ENCODE measurements around the genes RHOXF2, CT47B1, CT47A1 and THOC2.

GRCh38 chrX:119482163-119483137, 14.2 kb downstream of the SLC25A5 start:
- PRO-cap: bidirectional peak, plus-strand start at chrX:119482872, minus-strand start at chrX:119482796

DNA sequence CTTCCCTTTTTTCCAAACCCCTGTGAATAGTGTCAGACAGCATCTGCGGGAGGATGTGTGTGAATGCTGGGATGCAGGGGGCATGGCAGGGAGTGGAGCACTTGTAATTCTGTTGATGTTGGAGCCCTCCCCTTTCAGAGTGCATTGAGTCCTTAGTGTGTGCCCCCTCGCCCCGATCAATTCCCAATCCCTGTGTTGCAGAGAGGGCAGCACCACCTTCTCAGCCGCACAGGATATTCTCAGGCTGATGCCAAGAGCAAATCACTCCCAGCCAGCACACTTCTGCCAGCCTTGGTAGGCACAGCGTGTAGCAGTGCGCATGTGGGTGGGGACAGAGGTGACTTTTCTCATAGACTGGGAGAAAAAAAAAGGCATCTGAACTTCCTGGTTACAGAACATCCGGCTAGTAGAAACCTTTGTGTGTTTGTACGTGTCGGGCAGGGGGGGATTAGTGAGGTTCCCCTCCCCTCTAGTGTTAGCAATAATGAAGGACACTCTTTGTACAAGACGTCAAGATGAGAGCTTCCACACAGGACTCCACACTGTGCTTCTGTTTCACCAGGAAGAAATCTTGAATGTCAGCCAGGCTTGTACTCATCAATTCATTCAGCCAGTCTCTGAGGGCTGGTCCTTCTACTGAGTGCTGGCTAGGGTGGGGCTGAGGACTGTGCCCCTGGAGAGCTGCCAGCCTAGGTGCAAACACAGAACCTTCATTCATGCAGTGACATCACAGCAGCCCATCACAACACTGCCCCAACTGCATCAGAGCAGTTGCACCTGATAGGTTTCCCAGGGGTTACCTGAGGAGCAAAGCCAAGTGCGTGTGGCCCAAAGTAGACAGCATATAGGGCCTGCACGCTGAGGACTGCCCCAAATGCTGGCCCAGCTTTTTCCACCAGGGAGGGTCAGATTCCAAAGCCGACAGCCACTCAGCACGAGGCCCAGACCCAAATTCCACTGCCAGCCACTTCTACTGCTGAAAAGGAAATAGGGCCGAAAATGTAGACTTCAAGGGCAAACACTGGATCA, 34.6 kb downstream of the SLC25A5 start:
- PRO-cap: no peak

- PRO-cap: no peak
Observed at GRCh38 chrX:119646286-119647111, 46.5 kb downstream of the SEPTIN6 start.

- PRO-cap: no peak
Observed at GRCh38 chrX:119647898-119648615, 44.9 kb downstream of the SEPTIN6 start.

DNA sequence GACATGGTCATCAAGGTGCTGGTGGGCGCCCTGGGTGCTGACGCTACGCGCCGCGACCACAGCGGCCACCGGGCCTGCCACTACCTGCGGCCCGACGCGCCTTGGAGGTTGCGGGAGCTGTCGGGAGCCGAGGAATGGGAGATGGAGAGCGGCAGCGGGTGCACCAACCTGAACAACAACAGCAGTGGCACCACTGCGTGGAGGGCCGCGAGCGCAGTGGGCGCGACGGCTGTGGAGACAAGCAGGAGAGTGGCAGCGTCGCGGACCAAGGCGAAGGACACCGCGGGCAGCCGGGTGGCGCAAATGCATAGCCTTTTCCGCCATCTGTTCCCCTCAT, 845 bp downstream of the SOWAHD start:
- PRO-cap: no peak

DNA sequence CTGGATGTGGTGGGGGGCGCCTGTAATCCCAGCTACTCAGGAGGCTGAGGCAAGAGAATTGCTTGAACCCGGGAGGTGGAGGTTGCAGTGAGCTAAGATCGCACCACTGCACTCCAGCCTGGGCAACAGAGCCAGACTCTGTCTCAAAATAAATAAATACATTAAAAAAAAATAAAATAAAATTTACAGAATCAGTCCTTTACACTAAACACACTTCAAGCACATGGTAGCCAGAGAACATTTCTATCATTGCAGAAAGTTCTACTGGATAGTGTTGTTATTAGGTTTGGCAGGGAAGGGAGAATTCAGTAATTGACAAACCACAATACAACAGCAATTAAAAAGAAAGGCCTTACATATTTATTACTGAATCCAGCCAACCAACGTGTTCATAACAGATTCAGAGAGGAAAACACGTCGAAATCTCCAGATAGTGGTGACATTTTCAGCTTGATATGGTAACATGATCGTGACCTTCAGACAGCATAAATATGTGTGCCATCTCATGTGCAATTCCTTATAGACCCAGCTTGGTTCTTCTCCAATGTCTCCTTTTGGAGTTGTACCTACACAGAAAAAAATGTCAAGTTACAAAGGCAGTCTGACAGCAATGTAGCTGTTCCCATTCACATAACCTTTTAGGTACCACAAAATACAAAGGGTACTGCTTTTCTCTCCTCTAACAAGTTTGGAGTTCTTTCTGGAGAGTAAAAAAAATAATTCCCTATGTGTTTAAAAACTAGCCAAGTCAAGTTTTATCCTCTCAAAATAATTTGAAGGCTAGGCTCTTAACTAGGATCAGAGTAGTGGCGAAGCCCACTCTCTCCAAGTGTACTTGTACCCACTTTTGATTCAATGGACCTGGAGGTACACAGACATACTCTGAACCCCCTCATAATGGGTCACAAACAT, 5.0 kb downstream of the RPL39 start:
- PRO-cap: no peak

GRCh38 chrX:119886054-119886310, 9.7 kb upstream of the AKAP14 start:
- PRO-cap: no peak

- PRO-cap: no peak
Observed at GRCh38 chrX:120158362-120158918, at the start of gene RHOXF2. TSS of gene RHOXF2 (plus strand) at chrX:120158613.

DNA sequence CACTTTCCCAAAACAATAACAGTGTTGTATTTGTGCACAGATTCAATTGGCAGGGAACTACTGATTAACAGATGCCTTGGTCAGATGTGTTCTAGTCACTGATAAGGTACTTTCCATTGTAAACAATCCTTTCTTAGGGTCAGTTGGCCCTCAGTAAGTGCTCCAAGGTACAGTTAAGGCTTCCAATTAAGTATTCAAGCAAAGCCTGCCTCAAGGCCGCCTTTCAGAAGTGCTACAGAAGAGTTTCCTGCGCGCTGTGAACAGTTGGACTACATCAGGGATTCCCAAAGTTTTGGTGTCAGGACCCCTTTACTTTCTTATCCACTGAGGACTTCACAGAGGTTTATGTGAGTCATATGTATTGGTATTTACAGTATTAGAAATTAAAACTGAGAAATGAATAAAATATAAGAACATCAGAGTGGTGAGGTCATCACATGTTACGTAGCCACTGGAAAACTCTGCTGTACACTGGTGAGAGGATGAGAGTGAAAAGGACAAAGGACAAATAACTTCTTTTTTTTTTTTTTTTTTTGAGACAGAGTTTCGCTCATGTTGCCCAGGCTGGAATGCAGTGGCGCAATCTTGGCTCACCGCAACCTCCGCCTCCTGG, 2.7 kb downstream of the LAMP2 start:
- PRO-cap: no peak

GRCh38 chrX:120604204-120604996, 499 bp downstream of the MCTS1 start:
- PRO-cap: no peak

- PRO-cap: no peak
Observed at GRCh38 chrX:120672369-120672709, 42.5 kb upstream of the C1GALT1C1 start.

DNA sequence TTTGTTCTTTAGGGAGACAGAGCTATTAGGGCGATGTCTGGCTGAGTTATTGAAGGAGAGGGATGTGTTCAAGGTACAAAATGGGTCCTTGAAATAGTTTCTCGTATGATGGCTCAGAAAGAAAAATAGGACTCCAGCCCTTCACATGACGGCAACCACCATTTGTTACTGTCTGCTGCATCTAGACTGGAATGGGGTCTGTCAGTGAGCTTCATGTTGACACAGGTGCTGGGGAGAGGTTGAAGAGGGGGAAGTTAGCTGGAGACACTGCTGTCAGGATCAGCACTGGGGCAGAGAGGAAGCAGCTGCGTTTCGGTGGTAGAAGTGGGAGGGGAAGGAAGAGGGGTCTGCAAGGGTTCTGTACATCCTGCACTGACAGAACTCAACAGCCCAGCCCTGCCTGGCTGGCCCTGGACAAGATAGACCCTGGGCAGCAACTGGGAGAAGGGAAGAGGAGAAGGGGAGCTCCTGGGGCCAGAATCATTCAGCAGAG, 119.3 kb upstream of the C1GALT1C1 start:
- PRO-cap: no peak

- PRO-cap: no peak
Observed at GRCh38 chrX:120875756-120876138, at the start of gene CT47B1. TSS of gene CT47B1 (minus strand) at chrX:120875866.

GRCh38 chrX:120985685-120986011, at the start of gene CT47A1:
TSS of gene CT47A1 (minus strand) at chrX:120985760.
- PRO-cap: no peak

- PRO-cap: no peak
Observed at GRCh38 chrX:123185718-123185993, 1.6 kb downstream of the GRIA3 start.

GRCh38 chrX:123482327-123482978, 250.4 kb downstream of the THOC2 start:
- PRO-cap: no peak

DNA sequence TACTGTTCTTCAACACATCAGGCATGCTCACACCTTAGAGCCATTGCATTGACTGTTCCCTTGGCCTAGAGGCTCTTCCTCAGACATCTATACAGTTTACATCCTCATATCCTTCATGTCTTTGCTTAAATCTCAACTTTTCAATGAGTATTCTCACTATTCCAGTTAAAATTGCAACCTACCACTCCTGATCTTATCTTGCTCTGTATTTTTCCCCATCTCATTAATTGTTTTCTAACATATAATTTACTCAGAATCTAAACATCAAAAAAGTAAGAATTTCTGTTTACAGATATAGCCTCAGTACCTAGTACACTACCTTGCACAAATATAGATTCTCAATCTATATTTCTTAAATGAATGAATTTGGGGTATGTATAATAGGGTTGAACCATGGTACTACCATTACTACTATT, 50.4 kb downstream of the THOC2 start:
- PRO-cap: no peak

GRCh38 chrX:123732044-123733414, at the start of gene THOC2:
TSS of gene THOC2 (minus strand) at chrX:123733052.
- PRO-cap: bidirectional peak, plus-strand start at chrX:123733177, minus-strand start at chrX:123733034

- PRO-cap: no peak
Observed at GRCh38 chrX:124194725-124195371, 137.6 kb upstream of the TEX13D start.

DNA sequence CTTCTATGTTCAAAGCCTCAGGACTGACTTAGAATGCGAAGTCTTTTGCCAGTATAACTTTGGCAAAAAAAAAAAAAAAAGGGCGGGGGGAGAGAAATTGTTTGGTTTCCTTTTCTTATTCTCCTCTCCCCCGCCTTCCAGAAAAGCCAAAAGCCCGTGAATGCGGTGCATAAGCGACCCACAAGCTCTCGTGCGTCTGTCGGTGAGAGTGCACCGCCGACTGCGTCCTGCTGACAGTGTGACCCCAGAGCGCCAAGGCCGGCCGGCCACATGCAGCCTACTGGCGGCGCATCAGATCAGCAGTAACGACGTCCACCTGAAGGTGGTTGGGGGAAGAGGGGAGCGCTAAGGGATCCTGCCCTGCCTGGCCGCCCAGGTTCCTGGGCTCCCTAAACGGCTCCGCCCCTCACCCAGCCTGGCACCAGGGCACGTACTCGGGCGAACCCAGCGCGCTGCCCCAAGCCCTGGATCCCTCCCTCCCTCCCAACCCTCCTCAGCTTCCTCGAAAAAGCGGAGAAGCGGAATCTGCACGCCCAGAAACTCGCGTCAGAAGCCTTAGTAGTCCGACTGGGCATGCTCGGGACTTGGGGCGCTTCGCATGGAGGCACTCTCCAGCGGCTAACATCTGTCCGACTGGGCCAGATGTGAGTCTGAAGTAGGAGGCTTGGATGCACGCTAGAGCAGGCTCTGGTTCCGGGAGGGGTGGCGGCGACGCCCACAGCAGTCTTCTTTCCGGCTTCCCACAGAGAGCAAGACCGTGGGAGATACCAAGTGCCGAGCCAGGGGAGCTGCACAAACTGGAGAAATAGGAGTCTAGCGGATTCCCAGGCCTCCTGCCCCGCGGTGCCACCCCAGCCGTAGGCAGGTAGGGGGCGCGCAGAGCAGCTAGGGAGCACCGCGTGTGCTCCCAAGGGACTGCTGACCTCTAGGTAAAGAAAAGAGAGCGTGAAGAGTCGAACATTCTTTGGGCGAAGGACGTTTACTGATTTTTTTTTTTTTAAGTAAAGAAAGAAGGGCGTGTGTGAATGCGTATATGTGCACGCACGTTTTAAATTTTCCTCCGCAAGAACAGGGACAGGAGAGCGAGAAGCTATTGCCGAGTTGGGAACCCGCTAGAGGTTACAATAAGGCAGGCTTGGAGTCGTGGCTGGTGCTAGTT, 114.4 kb upstream of the TEX13C start:
- PRO-cap: bidirectional peak, plus-strand start at position 647 of the sequence, minus-strand start at position 391 of the sequence